Cardiac atrium fibroblast (primary cell): ENCODE results near the gene TEPSIN.

- RAMPAGE, long total RNA = no peak
These were observed 24.1 kb downstream of the BAIAP2 start for GRCh38 chr17:81058887-81059627.

GRCh38 chr17:81238153-81239143 is at the start of gene TEPSIN:
Gene TEPSIN, minus strand, starts transcription at chr17:81239055.
- RAMPAGE, long total RNA = no peak

DNA sequence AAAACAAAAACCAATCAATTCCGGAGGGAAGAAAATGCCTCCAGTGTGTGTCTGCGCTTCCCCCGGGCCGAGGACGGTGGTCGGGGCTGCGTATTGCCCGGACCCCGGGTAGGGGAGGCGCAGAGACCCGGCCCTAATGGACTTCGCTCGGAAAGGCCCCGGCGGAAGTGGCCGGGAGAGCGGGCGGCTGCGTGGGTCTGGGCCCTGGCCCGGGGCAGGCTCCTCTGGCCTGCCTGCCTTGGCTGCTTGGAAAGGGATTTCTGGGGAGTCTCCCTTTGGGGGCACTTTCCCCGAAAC is 7.6 kb upstream of the BAHCC1 start:
- RAMPAGE, long total RNA = no peak

DNA sequence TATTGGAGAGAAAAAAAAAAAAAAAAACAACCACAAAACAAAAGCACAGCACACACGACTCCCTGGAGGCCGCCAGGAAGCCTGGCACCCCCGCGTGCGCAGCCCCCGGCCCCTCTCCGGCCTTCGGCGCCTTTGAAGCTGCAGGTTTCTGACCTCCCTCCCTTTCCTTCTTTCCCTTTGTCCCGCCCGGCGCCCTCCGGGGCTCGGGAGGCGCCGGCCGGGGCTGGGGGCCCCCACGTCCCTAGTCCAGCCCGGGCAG is 2.1 kb downstream of the BAHCC1 start:
- RAMPAGE, long total RNA = no peak

- RAMPAGE, long total RNA = no peak
These were observed 3.9 kb downstream of the BAHCC1 start for GRCh38 chr17:81398837-81399951.

DNA sequence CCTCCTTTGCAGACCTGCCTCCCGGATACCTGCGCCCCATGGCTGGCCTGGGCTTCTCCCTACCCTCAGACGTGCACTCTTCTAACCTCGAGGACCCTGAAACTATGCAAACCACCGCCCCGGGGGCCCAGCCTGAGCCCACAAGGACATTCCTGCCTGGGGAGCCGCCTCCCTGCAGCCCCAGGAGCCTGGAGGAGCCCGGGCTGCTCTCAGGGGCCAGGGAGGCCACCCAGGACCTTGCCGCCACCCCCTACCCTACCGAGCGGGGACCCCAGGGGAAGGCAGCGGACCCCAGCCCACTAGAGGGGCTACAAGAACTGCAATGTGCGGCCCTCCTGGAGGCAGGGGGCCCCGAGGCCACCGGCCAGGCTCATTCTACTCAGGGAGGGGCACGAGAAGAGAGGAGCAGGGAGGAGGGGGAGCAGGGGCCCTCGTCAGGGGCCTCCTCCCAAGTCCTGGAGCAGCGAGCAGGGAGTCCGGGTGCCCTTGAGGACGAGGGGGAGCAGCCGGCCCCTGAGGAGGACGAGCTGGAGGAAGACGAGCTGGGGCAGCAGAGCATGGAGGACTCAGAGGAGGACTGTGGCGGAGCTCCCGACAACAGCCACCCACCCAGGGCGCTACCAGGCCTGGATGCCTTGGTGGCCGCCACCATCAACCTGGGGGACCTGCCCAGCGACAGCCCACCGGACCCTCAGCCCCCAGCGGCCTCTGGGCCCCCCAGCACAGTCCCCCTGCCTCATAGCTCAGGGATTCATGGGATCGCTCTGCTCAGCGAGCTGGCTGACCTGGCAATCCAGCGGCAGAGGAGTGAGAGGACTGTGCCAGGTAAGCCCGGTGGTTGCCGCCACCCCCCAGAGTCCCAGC is 52.0 kb downstream of the BAHCC1 start:
- RAMPAGE, long total RNA = no peak

DNA sequence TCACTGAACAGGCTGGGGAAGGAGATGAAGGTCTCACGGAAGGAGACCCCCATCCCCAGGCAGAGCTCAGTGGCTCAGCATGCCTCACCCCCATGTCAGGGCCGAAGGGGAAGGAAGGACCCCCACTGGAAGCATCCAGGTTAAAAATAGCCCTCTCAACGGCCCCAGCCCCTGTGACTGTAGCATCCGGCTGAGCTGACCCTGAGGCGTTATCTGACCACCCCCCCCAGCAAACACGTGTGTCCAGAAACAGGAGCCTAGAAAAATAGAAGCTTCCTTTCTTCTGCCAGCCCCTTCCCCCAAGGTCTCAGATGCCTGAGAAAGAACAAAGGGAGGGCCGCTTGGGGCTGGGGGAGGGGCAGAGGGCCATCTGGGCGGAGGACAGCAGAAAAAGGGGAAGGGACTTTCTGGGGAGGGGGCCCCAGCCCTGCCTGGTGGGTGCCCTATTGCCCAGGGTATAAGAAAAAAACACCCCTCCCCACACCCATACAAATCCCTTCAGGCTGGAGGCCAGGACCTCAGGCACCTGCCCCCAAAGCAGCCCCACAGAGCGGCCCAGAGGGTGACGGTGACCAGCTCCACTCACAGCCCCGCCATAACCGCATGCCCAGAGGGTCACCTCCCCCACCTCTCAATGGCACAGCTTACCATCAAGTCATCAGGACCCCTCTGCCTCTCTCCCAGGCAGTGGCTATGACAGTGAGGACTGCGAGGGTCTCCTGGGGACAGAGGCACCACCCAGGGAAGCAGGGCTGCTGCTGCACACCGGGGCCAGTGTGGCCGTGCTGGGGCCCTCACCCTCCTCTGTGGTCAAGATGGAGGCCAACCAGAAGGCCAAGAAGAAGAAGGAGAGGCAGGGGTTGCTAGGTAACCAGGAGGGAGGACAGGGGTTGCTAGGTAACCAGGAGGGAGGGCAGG is 55.6 kb downstream of the ACTG1 start:
- RAMPAGE, long total RNA = no peak

- RAMPAGE, long total RNA = no peak
These were observed 24.8 kb downstream of the ACTG1 start for GRCh38 chr17:81487716-81488256.

GRCh38 chr17:81573608-81574050 is 21.5 kb upstream of the FAAP100 start:
- RAMPAGE, long total RNA = no peak

GRCh38 chr17:81598391-81598917 is 38.5 kb downstream of the NPLOC4 start:
- RAMPAGE, long total RNA = no peak

DNA sequence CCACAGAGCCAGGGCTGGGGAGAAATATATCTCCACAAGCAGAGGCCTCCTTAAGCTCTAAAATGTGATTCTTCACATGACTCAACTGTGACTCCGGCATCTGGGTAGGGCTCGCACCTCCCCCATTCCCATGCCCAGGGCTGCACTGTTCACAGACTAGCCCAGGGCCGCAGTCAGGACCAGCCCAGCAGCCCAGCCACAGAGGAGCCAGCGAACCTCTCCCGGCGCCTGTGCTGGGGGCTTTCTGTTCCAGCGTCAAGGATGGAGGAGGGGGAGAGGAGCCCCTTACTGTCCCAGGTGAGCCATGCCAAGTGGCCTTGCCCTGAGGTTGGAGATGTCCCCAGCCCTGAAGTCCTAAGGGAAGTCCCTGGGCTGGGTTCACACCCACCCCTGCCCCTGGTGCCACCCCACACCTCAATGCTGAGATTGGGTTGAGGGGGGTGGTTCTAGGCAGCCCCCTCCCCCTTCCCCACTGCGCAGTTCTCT is 5.2 kb downstream of the TSPAN10 start:
- RAMPAGE, long total RNA = no peak

GRCh38 chr17:81822482-81823266 is 10.4 kb downstream of the MCRIP1 start:
- RAMPAGE, long total RNA = no peak

DNA sequence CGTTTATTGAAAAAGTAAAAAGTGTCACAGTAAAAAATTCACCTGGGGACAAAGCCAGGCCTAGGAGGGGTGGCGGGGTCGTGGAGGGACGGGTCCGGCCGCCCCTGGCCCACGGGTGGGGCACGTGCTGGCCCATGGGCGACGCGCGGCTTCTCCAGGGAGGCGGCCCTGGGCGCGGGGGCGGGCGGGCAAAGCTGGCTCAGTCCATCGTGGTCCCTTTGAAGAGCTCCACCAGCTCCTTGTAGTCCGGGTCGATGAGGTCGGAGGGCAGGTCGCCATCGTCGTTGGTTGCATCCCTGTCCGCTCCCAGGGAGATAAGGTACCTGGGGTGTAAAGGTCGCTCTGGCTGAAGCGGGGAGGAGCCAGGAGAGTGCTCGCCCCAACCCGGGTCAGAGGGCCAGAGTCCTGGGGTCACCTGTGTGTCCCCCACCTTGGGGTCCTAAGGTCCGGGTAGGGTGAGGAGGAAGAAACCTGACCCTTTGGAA is 481 bp upstream of the MCRIP1 start:
- RAMPAGE, long total RNA = no peak

GRCh38 chr17:81835835-81836259 is 997 bp upstream of the PPP1R27 start:
- RAMPAGE, long total RNA = no peak

- RAMPAGE, long total RNA = no peak
These were observed 5.9 kb upstream of the PPP1R27 start for GRCh38 chr17:81840719-81841265.

GRCh38 chr17:81841266-81842047 is 6.6 kb upstream of the PPP1R27 start:
- RAMPAGE, long total RNA = no peak

DNA sequence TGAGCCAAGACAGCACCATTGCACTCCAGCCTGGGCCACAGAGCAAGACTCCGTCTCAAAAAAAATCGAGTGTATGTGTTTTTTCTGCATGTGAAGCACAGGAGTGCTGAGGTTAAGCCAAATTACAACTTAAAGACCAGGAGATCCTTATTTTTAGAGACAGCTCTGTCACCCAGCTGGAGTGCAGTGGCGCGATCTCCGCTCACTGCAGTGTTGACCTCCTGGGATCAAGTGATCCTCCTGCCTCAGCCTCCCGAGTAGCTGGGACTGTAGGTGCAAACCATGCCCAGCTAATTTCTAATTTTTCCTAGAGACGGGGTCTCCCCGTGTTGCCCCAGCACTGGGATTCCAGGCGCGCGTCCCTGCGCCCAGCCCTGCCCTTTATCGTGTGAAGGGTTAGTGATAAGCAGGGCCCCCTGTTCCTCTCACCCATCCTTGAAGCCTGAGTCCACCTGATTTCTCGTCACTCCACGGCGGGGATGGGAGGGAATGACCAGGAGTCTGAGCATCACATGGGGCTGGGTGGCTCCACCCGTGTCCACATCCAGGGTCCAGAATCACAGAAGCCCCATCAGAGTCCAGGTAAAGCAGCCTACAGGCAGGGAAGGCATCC is 7.6 kb upstream of the PPP1R27 start:
- RAMPAGE, long total RNA = no peak

DNA sequence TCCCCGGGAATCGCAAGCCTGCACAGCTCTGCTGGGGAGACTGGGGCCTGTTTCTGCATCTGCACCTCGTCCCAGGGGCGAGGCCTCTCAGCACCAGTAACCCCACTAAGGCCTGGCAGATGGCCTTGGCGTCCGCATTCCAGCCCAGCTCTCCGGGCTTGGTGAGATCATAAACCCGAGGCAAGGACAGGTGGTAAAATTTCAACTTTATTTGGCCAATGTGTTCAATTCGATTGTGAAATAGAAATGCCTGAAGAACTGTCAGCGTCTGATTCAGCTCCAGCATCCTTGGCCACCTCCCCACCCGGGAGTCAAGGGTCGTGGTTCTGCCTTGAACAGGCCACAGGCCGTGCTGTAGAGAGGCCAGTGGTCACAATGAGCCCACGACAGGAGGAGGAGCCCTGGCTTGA is 8.1 kb upstream of the PPP1R27 start:
- RAMPAGE, long total RNA = no peak

GRCh38 chr17:81843382-81844234 is 8.8 kb upstream of the PPP1R27 start:
- RAMPAGE, long total RNA = no peak

DNA sequence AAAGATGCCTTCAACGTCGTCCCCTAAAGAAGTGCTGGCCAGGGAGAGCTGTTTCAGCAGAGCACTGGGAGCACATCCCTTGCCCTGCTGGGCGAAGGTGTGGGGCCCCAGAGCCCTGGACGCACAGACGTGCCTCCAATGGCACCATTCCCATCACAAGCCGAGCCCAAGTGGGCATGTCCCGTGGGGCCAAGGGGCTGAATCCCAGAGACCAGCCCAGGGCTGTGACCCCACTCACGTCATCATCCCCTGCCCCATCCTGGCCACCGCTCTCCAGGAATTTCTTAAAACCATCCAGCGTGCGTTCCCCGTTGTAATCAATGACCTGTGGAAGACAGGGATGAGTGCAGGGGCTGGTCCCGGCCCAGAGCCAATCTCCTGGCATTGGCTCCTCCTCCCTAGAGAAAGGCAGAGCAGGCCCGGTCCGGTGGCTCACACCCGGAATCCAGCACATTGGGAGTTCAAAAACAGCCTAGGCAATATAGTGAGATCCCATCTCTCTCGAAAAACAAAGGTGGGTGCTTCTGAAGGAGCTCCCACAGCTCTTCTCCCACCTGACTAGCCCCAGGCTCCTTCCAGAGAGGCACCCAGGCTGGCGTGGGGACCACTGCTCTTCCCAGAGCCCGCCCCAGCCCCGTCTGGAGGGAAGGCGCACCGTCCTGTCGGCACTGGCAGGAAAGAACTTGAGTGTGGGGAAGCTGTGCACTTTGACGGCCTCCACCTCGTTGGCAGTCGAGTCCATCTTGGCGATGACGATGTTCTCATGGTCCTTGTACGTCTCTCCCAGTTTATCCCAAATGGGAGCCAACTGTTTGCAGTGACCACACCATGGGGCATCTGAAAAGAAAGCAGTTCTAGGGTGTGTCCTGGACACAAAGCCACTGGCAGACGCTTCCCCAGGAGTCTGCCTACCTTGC is 10.3 kb upstream of the PPP1R27 start:
- RAMPAGE, long total RNA = no peak